Colon Carcinoma Metastatic in the Brain (tissue), 2 donors: Measurements from ENCODE around the genes GNG7 and ZNF555.

GRCh38 chr19:2289042-2290404 lies 7.5 kb upstream of the PEAK3 start:
- PRO-cap, 2 experiments: no peak in any of the 2 experiments

GRCh38 chr19:2416599-2417059 lies 10.8 kb downstream of the TIMM13 start:
- PRO-cap, 2 experiments: no peak in any of the 2 experiments

DNA sequence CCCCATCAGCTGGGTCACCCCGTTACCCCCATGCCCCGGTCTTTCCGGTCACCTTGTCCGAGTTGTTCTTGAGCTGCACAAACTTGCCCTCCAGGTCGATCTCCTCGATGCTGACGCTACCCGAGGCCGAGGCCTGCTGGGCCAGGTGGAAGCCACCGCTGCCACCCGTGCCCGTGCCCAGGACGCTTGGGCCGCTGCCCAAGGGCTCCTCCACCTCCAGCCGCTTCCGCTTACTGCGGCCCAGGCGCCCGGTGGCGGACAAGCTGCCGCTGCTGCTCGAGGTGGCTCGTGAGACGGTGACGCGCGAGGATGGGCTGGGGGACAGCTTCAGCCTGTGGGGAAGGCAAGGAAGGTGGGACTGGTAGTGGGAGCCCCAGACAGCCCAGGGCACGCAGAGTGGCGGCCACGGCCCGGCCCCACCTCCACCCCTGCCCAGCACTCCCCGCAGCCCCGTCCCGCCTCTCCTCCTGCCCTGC lies 6.4 kb upstream of the TIMM13 start:
- PRO-cap, 2 experiments: no peak in any of the 2 experiments

- PRO-cap, 2 experiments: no peak in any of the 2 experiments
Measured at GRCh38 chr19:2434735-2435296, 7.4 kb upstream of the TIMM13 start.

DNA sequence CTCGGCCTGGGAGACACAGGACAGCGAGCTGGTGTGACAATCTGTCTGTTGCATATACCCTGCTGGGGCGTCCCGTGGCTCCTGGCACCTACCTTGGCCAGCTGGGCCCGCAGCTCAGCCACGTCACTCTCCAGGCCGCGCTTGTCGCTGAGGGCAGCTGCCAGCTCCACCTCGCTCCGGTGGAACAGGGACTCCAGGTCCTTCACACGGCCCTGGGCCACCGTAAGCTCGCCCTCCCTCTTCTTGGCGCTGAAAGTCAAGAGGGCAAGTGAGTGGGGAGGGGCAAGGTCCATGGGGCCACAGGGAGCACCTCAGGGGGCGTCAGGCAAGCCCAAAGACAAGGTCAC lies 10.9 kb upstream of the TIMM13 start:
- PRO-cap, 2 experiments: no peak in any of the 2 experiments

GRCh38 chr19:2463223-2463468 lies 6.4 kb upstream of the LMNB2 start:
- PRO-cap, 2 experiments: no peak in any of the 2 experiments

DNA sequence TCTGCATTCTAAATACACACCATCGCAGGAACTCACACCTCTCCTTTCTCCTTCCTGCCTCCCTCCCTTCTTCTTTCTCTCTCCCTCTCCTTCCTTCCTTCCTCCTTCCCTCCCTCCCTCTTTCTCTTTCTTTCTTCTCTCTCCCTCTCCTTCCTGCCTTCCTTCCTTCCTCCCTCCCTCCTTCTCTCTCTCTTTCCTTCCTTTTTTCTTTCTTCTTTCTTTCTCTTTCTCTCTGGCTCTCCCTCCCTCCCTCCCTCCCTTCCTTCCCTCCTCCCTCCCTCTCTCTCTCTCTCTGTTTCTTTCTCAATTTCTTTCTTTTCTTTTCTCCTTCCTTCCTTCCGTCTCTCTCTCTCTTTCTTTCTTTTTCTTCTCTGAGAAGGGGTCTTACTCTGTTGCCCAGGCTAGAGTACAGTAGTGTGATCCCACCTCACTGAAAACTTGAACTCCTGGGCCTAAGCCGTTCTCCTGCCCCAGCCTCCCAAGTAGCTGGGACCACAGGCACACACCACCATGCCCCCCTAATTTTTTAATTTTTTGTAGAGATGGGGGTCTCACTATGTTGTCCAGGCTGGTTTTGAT lies 64.0 kb downstream of the GADD45B start:
- PRO-cap, 2 experiments: no peak in any of the 2 experiments

DNA sequence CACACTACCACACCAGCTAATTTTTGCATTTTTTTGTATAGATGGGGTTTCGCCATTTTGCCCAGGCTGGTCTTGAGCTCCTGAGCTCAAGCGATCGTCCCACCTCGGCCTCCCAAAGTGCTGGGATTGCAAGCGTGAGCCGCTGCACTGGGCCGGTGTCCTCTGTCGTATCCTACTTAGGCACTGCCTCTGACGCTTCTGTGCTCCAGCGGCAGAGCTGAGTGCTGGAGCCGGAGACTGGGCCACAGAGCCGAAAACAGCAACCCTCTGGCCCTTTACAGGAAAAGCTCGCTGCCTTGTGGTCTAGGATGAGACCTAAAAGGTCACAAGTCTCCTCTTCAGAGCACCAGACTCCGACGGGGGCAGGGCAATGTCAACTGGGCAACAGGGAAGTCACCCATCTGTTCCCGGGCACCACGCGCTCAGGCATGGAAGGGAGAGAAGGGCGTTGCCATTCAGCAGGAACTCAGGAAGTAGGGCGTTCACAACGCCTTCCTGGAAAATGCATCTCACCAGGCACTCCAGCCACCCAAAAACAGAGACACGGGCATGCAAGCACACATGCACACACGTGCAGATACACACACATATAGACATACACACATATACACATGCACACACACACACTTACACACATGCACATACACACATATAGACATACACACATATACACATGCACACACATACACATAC lies 91.7 kb downstream of the GADD45B start:
- PRO-cap, 2 experiments: no peak in any of the 2 experiments

DNA sequence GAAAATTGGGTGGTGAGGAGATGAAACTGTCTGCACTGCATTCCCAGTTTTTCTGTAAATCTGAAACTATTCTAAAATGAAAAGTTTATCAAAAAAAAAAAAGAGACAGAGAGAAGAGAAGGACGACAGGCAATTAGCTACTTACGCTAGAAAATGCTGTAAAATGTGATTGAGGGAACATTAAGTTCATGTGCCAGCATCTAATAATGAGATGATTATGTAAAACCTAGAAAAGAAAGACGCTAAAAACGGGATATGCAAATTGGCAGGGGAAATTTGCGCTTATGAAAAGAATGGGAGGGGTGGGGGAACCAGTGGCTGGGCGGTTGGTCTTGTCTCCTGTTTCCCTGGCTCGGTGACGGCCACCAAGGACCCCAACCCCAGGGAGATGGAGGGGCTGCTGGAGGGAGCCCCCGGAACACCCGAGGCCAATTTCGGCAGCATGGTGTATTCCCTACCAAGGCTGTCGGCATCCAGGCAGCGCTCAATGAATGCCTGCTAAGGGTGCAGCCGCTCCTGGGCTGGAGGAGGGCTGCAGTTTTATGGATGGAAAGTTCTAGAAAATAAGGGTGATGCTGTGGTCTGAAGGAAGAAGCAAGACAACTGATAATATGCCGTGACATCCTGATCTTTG lies 34.2 kb downstream of the GNG7 start:
- PRO-cap, 2 experiments: no peak in any of the 2 experiments

DNA sequence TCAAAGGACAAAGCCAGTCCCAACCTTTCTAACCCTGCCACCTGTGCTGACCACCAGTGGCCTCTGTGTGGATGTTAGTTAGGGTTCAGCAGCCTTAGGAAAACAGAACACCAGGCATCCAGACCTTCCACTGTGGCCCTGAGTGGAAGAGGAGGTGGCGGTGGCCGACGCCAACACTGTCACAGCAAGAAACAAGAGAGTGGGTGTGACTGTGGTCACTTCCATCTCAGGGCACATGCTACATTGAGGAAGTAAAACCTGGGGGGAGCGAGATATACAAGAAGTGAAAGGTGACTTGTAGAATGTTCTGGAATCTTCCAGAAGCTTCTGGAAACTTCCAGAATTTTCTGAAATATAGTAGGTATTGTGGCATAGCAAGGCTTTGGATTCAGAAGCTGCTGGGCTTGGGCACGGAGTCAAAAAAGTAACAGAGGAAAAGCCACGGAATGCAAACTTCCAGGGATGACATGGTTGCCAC lies 24.4 kb downstream of the GNG7 start:
- PRO-cap, 2 experiments: no peak in any of the 2 experiments

GRCh38 chr19:2685592-2686249 lies 16.8 kb downstream of the GNG7 start:
- PRO-cap, 2 experiments: no peak in any of the 2 experiments

DNA sequence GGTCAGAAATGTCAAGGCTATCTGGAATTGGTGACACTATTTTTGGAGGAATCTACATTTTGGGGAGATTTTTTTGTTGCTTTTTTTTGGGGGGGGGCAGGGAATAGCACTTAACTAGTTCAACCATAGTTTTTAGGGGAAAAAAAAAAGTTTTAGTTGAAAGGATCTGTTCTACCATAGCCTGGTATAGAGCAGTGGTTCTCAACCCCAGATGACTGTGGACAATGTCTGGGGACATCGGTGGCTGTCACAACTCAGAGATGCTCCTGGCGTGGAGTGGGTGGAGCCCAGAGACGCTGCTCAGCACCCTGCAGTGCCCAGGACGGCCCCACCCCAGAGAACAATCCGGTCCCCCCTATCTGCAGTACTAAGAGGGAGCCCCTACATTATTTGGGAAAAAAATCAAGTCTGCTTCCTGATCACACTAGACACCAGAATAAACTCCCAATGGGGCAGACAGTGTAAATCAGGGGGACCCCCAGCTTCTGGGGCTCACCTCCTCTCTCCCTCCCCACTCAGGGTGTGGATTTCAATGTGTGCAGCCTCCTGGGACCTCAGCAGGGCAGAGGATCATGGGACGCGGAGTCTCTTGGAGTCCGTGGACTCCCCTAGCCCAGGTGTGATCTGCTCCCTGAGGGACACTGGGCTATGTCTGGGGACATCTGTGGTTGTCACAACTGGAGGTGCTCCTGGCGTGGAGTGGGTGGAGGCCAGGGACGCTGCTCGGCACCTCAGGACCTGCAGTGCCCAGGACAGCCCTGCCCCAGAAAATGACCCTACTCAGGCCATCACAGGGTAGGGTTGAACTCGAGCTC lies 8.1 kb downstream of the GNG7 start:
- PRO-cap, 2 experiments: no peak in any of the 2 experiments

DNA sequence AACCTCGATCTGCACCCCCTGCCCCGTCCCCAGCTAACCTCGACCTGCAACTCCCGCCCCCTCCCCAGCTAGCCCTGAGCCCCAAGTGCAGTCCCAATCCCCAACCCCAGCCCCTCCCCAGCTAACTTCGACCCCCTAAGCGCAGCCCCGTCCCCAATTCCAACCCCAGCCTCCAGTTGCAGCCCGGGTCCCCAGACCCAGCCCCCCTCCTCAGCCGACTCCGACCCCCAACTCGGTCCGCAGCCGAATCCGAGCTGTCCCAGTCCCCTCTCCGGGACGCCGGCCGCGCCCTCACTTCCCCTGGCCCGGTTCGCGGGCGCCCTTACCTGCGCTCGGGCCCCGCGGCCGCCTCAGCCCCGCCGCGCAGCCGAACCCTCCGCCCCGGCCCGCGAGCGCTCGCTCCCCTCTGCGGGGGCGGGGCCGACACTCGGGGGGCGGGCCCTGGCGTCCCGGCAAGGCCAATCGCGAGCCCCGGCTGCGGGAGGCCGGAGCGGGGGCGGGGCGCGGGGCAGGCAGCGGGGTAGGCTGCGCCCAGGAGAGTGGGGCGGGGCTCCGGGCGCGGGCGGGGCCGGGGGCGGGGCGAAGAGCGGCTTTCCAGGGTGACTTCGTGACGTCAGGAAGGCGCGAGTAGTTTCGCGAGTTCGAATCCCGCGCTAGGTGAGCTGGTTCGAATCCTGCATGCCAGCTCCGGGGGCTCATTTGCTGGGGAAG lies at the start of gene GNG7:
Gene GNG7, minus strand, starts transcription at position 375 of the 711 bp plus-strand sequence.
- PRO-cap, 2 experiments: peak in 2 of 2 experiments; most common minus-strand start position 375 of the sequence (in 2)

GRCh38 chr19:2757551-2758249 lies 17.9 kb upstream of the SLC39A3 start:
- PRO-cap, 2 experiments: no peak in any of the 2 experiments

DNA sequence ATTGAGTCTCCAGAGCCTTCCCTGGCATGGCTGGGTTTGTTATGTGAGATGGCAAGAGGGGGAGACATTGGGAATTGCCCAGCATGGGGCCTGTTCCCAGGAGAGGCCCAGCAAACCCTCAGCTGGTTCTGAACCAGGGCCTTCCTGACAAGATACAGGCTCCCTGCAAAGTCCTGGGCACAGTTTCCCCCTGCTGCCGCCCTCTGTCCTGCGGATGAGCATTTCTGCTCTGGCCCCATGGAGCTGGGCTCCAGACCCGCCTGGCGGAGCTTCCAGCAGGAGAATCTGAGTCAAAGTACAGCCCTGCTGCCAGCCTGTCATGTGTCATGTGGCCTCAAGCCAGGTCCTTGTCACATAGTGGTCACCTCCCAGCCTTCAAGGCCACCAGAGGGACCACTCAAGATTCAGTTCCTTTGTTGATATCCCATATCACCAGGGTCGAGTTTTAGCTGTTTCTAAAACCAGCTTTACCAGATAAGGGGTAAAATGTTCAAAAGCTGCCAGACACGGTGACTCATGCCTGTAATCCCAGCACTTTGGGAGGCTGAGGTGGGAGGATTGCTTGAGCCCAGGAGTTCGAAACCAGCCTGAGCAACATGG lies 13.3 kb downstream of the THOP1 start:
- PRO-cap, 2 experiments: no peak in any of the 2 experiments

GRCh38 chr19:2841383-2842185 lies at the start of gene ZNF555:
ZNF555 (plus strand) TSS chr19:2841475.
- PRO-cap, 2 experiments: peak in 2 of 2 experiments; most common plus-strand start chr19:2841475 (in 2)

- PRO-cap, 2 experiments: no peak in any of the 2 experiments
Measured at GRCh38 chr19:3029489-3029809, 369 bp upstream of the TLE2 start.

- PRO-cap, 2 experiments: no peak in any of the 2 experiments
Measured at GRCh38 chr19:3061025-3061687, 1.1 kb downstream of the TLE5 start.

- PRO-cap, 2 experiments: no peak in any of the 2 experiments
Measured at GRCh38 chr19:3089598-3089905, 4.6 kb upstream of the GNA11 start.

DNA sequence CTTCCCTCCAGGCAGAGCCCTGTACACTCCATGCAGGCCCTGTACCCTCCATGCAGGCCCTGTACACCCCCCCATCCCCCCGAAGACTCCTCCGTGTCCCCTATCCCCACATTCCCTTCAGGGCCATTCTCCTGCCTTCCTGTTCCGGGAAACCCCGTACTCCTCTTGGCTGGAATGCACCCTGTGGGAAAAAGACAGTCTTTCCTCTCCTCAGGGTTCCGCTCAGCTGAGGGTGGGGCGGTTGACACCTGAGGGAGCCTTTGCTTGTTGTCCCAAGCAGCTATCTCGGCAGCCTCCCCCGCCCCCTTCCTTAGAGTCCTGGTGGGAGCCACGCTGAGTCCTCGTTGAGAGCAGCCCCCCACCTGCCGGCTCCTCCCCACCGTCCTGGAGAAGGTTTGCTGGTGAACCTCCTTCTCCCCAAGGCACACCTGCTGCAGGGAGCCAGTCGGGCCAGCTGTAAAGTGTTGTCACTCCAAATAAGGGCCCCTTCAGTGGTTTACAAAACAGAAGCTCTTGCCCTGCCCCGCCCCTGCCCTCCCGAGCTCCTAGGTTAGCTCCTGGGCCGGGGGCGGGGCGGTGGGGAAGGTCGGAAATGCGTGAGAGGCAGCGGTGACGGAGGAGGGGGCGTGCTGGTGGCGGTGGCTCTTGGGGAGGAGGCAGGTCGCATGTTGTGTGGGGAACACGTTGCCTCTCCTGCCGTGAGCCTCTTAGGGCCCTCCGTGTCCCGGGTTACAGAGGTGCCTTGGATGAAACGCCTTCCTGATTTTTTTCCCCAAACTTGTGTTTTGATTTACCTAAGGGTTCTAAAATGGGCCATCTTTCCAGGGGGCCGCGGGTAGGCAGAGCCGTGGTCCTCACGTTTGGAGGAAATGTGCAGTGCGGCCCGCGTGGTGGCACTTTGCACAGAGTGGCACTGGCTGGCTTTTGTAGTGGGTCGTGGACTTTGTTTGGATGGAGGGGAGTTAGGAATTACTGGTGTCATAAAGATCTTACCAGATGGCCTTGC lies 1.6 kb downstream of the GNA11 start:
- PRO-cap, 2 experiments: peak in 1 of 2 experiments; most common minus-strand start position 915 of the sequence (in 1)